Daoy (cell line): ENCODE data around the genes DGKB and TSPAN13.

DNA sequence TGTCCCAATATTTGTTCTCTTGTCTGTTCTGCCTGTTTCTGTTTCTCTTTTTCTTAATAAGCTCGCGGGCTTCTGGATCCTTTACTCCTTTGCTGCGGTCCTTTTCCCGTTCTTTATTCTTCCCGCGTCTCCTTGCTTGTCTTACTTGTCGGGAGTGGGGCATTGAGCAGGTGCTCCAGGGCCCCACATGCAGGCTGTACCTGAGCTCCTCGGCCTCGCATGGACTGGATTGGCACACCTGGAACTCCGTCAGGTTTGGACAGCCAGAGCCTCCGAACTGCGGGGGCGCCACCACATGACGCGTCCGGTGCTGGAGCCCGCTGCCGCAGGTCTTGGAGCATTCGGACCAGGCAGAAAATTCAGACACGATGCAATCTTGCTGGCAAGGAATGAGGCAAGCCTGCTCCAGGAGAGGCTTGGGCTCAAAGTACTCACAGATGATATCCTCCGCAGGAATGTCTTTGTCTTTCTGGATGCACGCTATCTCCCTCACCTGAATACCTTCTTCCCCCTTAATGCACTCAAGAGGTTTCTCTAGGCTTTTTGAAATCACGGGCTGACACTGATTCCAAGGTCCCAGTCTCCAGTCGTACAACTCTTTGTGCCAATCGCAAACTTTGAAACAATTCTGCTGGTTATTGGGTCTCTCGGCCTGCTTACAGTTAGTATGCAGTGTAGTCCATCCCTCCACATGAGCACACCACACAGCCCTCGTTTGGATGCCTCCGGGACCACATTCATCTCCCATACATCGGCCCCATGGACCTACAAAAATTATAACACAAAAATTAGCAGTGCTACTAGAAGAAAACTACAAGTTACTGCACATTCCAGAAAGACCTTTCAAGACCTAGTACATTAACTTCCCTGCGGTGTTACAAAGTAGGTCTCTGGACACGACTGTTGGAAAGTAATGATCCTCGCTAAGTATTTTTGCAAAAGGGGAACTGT, 195.5 kb downstream of the THSD7A start:
- RAMPAGE, long total RNA = no peak

- RAMPAGE, long total RNA = no peak
Observed at GRCh38 chr7:12404157-12404588, 508 bp upstream of the VWDE start.

DNA sequence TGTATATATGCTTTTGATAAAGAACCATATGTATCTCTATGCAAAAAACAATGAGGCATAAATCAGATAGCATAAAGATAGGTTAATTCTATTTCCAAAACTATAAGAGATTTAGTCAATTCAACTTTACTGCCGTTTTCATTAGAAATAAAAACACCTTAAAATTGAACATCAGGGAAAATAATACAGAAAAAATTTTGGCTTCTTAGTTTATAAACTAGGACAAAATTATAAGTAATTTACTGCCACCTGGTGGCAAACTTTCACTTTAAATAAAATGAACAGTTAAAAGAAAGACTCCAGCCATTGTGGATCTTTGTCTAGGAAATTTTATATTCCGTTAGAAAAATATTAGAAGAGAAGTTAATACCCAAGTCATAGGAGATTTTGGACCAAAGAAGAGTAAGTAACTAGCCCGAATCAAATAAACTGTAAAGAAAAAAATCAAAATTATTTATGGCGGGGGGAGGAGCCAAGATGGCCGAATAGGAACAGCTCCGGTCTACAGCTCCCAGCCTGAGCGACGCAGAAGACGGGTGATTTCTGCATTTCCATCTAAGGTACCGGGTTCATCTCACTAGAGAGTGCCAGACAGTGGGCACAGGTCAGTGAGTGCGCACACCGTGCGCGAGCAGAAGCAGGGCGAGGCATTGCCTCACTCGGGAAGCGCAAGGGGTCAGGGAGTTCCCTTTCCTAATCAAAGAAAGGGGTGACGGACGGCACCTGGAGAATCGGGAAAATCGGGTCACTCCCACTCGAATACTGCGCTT, 7.3 kb upstream of the ENSG00000226690 start:
- RAMPAGE, long total RNA = no peak

GRCh38 chr7:12570961-12571620, 571 bp downstream of the SCIN start:
- RAMPAGE, long total RNA = no peak

DNA sequence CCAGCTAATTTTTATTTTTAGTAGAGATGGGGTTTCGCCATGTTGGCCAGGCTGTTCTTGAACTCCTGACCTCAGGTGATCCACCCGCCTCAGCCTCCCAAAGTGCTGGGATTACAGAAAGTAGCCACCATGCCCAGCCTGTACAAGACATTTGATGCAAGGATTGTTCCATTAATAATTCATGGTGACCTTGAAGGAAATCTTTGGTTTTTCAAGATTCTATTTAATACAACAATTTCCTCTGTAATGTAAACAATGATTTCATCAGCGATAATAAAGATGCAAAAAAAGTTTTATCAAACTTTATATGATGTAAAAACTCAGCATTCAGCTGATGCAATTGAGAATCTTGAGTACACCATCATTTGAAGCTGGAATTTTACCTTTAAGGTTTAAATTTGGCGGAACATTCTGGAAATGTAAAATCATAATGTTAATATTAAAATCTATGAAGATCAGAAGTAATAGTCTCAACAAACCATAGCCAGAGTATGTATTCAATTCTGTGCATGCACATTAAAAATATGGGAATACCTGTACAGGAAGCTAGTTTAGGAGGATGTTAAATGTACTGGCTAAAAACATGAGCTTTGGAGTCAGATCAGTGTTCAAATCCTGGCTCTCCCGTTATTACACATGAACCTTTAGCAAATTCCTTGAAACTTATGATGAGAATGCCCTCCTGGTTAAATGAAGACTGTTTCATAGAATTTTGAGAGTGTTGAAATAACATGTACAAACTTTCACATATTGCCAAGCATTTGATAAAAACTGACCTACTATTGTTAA, 4.4 kb downstream of the ARL4A start:
- RAMPAGE, long total RNA = no peak

DNA sequence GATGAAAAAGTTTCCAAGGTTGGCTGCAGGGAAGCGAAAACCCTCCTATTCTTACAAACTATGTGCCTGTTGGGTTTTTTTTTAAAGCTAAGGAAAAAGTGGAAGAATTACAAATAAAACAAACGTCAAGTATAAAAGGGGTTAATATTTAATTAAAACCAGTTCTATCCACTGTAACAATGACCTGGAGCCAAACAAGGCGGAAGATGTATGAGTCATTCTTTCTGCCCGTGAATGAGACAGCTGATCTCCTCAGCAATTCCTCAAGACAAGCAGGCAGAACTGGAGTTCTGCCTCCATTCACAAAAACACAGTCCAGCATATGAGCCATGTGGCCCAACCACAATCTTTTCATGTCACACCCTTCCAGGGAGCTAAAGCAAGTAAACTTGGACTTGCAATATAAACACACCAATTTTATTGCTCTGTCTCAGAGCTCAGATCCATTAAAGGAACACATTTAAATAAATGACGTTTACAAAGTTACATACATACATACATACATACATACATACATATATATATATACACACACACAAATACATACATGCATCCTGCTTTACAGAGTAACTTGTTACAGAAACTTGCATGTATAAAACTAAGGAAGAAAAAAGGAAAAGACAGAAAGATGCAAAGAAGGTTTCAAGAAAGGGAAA, 8.3 kb downstream of the ETV1 start:
- RAMPAGE, long total RNA = no peak

- RAMPAGE, long total RNA = no peak
Observed at GRCh38 chr7:13982773-13983471, 6.5 kb downstream of the ETV1 start.

DNA sequence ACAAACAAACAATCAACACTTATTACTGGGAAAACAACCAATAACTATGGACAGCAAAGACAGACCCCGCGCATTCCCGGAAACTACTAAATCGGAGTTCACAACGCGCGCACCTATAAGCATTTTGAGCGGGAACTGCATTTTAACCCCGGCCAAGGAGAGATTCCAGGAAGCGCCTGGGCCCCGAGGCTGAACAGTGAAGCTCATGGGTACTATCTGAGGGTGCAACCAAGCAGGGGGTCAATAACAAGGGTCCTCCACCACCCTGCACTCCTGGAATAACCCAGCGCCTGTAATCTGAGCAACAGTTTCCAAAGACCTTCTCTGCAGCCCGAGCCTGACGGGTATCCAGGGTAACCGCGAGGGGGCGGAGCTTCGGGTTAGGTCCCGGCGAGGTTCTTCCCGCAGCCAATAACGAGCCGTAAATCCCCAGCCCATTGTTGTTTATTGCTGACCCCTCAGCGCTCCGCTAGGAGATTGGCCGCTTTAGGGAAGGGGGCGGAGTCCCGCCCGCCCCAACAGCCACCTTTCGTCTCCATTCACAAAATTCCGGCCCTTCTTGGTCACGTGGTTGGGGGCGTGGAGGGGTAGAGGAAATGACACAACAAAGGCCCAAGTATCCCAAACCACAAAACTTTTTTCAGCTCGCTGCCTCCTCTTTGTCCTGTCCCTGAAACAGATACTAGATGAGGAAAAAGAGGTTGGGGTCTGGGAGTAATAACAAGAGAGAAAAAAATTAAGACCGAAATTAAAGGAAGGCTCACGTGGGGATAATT, 1.7 kb upstream of the ETV1 start:
- RAMPAGE, long total RNA = no peak

DNA sequence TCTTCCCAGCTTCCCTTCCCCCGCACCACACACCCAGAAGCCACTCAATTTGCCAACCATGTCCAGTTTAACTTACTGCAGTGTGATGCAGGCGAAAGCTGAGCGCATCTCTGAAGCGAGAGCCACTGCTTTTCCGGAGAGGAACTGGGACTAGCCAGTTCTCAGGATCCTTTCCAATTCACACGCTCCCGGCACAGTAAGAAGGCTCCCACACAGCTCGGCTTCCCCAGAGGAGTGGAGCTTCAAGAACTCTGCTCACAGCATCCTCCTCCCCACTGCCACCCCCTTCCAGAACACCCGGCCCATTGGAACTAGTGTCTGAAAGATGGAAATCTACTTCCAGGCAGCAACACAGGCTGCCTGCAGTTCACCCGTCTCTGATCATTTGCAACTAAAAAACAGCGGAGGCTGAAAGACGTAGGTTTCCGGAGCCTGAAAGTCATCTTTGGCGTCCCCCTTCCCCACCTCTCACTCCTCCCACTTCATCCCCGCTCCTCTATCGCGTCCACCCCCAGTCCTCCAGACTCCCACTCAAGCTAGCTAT, at the start of gene DGKB:
DGKB (minus strand) TSS at position 236 of the 544 bp plus-strand sequence.
- RAMPAGE, long total RNA = no peak

- RAMPAGE, long total RNA = no peak
Observed at GRCh38 chr7:15780281-15780844, 93.9 kb upstream of the MEOX2 start.

- RAMPAGE, long total RNA = no peak
Observed at GRCh38 chr7:16067664-16068196, 353.6 kb downstream of the CRPPA start.

DNA sequence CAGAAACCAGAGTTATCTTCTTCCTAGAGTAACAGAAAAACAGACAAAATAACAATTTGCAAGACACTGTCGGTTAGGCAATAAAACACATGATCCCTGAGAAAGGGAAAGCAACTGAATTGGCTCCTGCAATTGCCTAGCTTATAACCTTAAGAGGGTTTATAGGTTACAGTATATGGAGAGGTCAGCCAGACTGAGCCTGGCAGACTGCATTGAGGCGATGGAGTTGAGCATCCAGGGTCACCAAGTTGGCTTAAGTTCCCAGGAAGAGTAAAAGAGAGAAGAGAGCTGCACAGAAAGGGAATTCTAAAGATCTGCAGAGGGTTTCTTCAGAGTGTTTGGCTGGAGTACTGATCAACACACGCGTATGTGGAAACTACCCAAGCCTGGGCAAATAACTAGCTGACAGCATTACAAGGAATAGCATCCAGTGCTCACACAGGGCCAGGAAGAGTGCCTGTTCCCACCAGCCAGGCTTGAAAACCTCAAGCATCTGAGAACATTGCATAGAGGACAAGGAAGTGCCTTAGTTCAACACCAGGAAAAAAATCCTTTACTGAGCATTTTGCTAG, 11.2 kb downstream of the ANKMY2 start:
- RAMPAGE, long total RNA = no peak

- RAMPAGE, long total RNA = no peak
Observed at GRCh38 chr7:16665208-16665648, 19.2 kb downstream of the BZW2 start.

GRCh38 chr7:16753268-16754337, at the start of gene TSPAN13:
Gene TSPAN13, plus strand, starts transcription at chr7:16753755.
- RAMPAGE, long total RNA = no peak

- RAMPAGE, long total RNA = no peak
Observed at GRCh38 chr7:17097748-17098462, 200.5 kb upstream of the AHR start.

GRCh38 chr7:17130222-17130806, 168.1 kb upstream of the AHR start:
- RAMPAGE, long total RNA = no peak

GRCh38 chr7:17374597-17374878, 76.1 kb downstream of the AHR start:
- RAMPAGE, long total RNA = no peak

DNA sequence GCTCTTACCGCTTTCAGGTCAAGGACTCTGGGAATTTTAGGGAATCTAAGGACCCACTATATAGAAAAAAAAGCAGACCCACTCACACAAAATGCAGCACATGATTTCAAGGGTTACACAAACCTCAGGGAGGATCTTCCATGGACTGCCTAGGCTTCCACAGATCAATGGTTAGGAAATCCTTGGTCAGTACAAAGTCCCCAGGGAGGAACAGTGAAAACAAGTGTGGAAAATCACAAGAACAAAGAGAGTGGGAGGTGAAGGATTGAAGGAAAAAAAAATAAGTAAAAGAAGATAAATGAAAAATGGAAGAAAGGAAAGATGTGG, 188.4 kb downstream of the AHR start:
- RAMPAGE, long total RNA = no peak

- RAMPAGE, long total RNA = no peak
Observed at GRCh38 chr7:17861887-17862299, 78.4 kb downstream of the SNX13 start.

- RAMPAGE, long total RNA = no peak
Observed at GRCh38 chr7:17941201-17941690, 952 bp upstream of the SNX13 start.